A673 (cell line): ENCODE results near the gene RNF213.

- PRO-cap, result no peak
Measured at GRCh38 chr17:79851441-79851864, 12.2 kb upstream of the CBX4 start.

DNA sequence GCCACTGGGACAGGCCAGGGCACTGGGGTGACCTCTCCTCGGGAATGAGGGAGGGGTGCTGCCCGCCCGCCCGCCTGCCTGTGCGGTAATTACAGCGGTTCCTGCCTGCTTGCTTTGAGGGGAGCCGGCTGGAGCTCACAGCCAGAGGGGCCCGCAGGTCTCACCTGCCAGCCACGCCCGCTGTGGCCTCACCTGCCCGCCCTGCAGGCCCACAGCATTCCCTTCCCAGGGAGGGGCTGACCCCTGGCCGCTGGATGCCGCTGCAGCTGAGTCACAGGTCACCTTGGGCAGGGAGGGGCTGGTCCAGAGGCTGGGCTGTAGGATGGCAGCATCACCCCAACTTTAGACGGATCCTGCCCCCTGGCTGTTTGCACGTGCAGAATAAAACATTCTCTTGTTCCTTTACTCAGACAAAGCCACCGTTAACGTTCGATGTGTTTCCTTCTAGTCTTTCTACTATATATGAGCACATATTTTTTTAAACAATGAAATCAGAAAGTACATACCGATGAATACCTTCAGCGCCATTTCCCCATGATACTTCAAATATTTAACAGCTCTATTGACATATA, 76.8 kb upstream of the CBX4 start:
- PRO-cap, result no peak

- PRO-cap, result bidirectional peak, plus-strand start at chr17:79930139, minus-strand start at chr17:79930135; bidirectional peak, plus-strand start at chr17:79930451, minus-strand start at chr17:79930283
Measured at GRCh38 chr17:79929539-79930761, 90.7 kb upstream of the CBX4 start.

DNA sequence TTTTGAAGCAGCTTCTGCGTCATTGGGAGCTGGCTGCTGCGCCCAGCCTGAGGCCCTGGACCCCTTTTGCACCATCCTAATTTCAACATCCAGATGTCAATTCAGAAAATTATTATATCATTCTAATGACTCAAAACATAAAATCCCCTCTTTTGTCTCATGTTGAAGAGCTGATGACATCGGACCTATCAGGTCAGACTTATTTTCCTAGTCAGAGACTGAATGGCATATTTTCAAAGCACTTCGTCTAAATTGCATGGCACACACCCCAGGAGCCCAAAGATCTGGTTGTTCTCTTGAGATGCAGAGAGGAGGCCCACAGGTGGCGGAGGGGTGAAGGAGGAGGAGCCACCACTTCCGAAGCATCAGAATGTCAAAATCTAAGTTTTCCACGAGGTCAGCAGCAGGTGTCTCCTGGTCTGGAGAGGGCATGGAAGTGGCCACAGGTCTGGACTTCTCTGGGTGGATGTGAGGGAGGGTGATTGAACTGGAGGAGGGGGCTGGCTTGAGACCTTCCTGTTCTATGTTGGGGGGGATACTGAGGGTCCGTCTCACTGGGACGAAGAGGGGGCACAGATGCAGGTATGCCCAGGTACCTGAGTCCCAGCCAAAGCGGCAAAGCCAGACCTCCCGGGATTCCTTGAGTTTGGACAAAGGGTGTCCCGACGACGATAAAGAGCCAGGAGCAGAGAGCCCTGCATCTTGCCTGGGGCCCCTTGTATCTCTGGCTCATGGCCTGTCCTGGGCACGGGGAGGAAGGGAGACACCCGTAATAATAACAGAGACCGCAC, 93.7 kb upstream of the CBX4 start:
- PRO-cap, result no peak

GRCh38 chr17:79936121-79937416, 97.3 kb upstream of the CBX4 start:
- PRO-cap, result no peak

DNA sequence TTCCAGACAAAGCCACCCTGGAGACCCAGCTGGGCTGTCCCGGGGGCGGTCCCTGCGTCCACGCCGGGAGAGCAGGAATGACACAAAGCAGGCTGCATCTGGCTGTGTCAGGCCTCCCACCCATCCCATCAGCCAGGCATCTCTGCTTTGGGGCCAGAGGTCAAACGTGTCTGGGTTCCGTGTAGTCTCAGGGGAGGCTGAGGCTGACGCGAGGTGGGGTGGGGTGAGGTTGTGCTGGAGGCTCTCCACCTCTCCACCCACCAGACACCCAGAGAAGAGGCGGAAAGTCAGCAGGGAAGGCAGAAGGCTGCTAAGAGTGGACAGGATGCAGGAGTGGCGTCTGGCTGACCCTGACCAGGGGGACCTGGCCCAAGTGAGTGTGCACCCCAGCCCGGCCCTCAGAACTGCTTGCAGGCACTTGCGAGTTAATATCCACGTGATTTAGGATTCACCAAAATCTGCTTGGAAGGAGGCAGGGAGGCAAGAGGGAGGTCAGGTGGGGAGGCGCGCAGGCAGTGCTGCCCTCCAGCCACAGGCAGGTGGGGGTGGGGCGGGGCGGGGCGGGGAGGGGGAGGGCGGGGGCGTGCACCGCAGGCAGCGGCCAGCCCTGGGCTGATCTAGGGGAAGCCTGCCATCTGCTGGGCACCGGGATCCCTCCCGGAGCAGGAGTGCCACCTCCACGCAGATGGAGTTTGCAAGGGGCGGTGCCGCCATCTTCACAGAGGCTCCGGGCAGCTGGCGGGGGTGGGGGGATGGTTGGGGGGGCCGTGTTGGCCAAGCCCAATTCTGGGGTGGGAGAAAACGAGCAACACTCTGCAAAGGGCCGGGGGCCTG, 44.3 kb downstream of the TBC1D16 start:
- PRO-cap, result unidirectional peak, plus-strand start at position 684 of the sequence

GRCh38 chr17:80000925-80001303, 34.8 kb downstream of the TBC1D16 start:
- PRO-cap, result no peak

- PRO-cap, result no peak
Measured at GRCh38 chr17:80027972-80028377, 7.7 kb downstream of the TBC1D16 start.

DNA sequence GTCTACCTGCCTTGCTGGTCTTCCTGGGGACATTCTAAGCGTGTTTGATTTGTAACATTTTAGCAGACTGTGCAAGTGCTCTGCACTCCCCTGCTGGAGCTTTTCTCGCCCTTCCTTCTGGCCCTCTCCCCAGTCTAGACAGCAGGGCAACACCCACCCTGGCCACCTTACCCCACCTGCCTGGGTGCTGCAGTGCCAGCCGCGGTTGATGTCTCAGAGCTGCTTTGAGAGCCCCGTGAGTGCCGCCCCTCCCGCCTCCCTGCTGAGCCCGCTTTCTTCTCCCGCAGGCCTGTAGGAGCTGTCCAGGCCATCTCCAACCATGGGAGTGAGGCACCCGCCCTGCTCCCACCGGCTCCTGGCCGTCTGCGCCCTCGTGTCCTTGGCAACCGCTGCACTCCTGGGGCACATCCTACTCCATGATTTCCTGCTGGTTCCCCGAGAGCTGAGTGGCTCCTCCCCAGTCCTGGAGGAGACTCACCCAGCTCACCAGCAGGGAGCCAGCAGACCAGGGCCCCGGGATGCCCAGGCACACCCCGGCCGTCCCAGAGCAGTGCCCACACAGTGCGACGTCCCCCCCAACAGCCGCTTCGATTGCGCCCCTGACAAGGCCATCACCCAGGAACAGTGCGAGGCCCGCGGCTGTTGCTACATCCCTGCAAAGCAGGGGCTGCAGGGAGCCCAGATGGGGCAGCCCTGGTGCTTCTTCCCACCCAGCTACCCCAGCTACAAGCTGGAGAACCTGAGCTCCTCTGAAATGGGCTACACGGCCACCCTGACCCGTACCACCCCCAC, 3.1 kb downstream of the GAA start:
- PRO-cap, result no peak

DNA sequence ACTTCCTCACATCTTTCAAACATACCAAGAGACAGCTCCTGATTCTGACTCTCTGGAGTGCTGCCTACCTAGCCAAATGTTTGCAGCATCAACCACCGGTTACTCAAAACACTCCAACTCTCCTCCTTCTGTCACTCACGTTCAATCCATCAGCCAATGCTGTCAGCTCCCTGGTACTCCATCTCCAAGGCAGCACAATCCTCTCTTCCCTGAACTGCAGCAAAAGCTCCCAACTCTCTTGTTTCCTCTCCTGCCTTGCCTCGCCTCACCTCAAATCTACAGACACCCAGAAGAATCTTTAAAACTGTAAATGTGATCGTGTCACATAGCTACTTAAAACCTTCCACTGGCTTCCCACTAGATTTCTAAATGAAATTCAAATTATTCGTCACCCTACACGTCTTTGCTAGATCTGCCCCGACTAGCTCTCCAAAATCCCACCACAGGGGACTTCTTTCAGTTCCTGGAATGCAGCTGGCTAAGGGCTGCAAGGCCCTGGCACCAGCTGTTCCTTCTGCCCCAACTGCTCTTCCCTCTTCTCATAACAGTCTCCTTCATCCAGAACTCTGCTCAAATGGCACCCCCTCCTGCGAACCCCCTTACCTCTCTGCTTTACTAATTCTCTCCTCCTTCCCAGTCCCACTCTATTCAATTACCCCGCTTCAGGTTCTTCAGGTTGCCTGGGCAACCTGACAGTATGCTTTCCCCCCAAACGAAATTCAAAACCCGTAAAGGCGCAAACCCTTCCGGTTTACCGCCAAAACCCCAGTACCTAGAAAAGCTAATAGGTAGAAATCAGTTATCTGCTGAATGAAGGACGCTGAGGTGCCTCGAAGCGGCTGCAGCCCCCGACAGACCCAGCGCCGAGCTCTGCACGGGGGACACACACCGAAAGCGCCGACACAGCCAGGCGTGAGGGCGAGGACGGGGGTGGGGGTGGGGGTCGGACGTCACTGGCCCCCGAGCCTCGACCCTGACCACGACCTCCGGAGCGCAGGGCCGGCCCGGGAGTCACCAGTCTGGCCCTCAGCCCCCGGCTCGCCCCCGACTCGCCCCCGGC, 892 bp downstream of the EIF4A3 start:
- PRO-cap, result unidirectional peak, plus-strand start at position 817 of the sequence

DNA sequence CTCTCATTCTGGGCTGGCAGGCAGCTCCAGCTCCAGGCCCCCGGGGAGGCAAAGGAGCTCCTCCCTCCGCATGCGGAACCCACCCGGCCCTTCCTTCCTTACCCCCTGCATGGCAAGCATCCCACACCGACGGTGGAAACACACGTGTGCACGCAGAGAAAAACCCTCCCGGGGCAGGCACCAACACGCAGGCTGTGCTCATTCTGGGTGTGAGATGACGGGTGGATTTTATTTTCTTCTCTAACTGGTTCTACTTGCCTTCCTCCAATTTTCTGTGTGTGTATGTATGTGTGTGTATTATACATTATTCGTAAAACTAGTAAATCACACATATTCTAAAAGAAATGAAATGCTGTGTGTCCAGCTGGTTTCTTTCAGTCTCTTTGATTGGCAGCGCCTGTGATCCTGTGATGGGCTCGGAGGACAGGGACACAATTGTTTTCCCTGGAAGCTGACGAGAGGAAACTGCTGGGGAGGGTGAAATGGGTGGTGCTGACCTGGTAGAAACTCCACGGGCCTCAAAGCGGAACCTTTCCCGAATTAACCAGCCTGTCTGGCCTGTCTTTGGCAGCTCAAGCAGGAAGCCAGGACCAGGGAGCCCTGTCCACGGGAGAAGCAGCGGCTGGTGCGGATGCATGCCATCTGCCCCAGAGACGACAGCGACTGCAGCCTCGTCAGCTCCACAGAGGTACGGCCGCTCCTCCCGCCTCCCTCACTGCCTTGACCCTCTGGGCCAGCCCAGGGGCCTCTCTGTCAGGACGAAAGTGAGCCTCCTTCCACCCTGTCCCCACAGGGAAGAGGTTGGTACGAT, 22.3 kb downstream of the CARD14 start:
- PRO-cap, result no peak

GRCh38 chr17:80202101-80202477, 18.0 kb downstream of the SGSH start:
- PRO-cap, result no peak

- PRO-cap, result no peak
Measured at GRCh38 chr17:80223584-80224601, 3.7 kb downstream of the SLC26A11 start.

- PRO-cap, result bidirectional peak, plus-strand start at chr17:80260919, minus-strand start at chr17:80260466; bidirectional peak, plus-strand start at chr17:80261041, minus-strand start at chr17:80261031; bidirectional peak, plus-strand start at chr17:80261631, minus-strand start at chr17:80261307; bidirectional peak, plus-strand start at chr17:80261720, minus-strand start at chr17:80261727
Measured at GRCh38 chr17:80260723-80261757, at the start of gene RNF213. Gene RNF213 (plus strand): TSS chr17:80260852.

GRCh38 chr17:80339415-80340295, 75.3 kb upstream of the ENDOV start:
- PRO-cap, result no peak

DNA sequence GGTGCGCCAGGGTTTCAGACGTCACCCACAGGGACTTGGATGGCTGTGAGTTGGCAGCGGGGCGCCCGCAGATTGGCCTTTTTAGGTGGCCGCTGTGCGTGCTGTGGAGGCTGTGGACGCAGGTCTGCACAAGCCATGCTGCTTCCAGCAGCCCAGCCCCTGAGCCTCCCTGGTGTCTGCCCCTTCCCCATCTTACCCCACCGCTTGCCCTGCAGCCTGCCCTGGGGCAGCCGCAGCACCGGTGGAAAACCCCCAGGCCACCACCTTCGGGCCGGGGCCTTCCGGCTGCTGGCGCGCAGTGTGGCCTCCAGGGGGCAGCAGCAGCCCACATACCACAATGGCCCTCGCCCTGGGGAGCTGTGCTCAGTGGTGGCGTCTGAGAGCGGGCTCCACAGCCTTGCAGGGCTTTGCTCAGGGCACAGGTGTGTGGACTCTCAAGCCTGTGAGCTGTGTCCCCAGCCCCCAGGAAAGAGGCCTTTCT, 11.8 kb downstream of the ENDOV start:
- PRO-cap, result no peak

DNA sequence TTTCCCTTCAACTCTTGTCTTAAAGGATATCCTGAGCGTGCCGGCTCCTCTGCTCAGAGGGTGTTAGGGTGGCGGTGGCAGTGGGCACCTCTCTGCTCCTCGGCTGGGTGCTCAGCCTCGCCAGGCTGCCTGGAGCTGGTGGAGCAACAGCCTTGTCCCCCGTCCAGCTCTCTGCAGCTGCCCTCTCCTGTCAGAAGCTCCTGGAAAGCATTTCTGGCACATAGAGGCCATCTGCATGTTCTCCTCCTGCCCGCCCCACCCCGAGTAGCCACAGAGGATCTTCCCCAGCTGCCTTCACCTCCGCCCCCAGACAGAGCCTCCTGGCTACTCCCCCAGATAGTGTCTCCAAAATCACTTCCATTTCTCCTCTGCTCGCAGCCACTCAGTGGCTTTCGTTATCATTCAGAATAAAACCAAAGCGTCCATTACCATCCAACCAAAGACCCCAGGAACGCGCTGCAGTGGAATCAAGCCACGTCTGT, 19.6 kb downstream of the NPTX1 start:
- PRO-cap, result no peak

- PRO-cap, result no peak
Measured at GRCh38 chr17:80474218-80475013, 2.0 kb downstream of the NPTX1 start.

- PRO-cap, result no peak
Measured at GRCh38 chr17:80477008-80477431, 613 bp upstream of the NPTX1 start.

DNA sequence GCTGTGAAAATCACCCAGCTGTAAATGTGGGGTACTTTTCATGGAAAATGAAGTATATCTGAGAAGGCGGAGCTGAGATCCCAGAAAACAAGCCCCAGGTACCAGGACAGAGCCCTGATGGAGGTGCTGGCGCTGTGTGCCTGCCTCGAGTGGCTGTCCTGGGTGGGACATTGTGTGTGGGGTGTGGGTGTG, 55.6 kb downstream of the RPTOR start:
- PRO-cap, result no peak